ENCODE measurements around a stretch of chr20.

DNA sequence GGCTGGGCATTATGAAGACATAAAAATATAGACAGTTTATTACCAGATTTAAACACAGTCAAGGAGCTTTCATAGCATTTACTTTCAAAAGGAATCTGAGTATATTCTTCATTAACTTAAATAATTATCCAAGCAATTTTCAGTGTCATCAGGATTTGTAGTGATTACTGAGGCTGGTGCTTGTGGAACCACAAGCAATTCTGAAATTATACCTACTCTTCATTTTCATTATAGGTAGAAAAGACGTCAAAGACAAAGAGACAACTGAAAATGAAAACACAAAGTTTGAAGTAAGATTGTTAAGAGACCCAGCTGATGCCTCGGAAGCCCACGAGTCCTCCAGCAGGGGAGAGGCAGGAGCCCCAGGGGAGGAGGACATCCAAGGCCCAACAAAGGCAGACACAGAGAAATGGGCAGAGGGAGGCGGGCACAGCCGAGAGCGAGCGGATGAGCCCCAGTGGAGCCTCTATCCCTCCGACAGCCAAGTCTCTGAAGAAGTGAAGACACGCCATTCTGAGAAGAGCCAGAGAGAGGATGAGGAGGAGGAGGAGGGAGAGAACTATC is 10.9 kb downstream of the CHGB start:
- RAMPAGE, long total RNA = no peak
- RRBS = no CpG with 5 or more reads among the region's 9 CpGs

- RAMPAGE, long total RNA = no peak
- RRBS = no CpG with 5 or more reads among the region's 4 CpGs
These were observed 8.4 kb downstream of the CRLS1 start for GRCh38 chr20:6014195-6014792.

DNA sequence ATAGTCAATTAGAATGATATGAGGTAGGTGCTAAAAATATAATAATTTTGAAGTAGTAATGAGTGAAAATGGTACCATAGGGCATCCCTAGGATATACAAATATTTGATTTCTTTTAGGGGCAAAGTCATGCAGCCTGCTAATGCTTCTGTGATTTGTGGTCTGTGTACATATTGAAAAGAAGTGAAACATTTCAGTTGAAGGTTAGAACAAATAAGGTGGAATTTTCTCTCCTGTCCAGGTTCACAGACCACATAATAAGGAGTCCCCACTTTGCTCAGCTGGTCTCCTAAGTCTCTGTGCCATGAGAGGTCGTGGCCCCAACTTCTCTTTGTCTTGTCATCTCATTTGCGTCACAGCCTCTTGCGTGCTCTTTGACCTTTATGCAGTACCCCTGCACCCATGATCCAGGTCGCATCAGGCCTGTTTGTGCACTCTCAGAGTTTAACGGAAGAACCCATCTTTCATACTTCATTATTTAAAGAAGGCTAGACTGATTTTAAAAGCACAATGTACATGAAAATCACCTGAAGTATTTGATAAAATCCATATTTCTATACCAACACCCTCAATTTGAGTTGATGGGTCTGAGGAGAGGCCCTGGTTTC is 110.4 kb upstream of the BMP2 start:
- RAMPAGE, long total RNA = no peak
- RRBS = no CpG with 5 or more reads among the region's 5 CpGs

- RAMPAGE, long total RNA = no peak
- RRBS = no CpG with 5 or more reads among the region's 3 CpGs
These were observed 31.1 kb upstream of the BMP2 start for GRCh38 chr20:6736449-6736820.

DNA sequence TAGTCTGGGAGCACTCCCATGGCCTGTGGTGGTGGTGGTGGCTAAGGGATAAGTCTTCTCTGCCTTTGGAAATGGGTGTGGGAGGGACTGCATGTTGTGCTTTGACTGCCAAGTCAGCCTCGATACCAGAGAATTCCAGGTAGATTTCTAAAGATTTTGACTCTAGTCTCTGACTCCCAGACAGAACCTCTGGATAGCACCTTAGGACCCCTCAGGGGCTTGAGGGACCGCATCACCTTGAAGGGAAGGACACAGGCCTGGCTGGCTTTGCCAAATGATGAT is 329.4 kb downstream of the BMP2 start:
- RAMPAGE, long total RNA = no peak
- RRBS = no CpG with 5 or more reads among the region's 2 CpGs

DNA sequence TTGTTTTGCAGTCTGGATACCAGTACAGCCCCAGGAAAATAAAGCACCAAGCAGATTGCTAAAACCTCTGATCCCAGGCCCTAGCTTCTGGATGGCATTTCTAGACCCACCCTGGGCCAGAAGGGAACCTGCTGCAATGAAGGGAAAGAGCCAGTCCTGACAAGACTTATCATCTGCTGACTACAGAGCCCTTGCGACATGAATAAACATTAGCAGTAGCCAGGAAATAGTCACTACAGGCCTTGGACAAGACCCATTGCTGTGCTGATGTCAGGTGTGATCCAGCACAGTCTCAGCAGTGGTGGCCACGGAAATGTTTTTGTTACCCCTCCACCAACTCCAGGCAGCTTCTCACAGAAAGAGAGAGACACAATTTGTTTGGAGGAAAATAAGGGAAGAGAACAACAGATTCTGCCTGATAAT is 399.3 kb downstream of the HAO1 start:
- RAMPAGE, long total RNA = no peak
- RRBS = no CpG with 5 or more reads among the region's 2 CpGs

DNA sequence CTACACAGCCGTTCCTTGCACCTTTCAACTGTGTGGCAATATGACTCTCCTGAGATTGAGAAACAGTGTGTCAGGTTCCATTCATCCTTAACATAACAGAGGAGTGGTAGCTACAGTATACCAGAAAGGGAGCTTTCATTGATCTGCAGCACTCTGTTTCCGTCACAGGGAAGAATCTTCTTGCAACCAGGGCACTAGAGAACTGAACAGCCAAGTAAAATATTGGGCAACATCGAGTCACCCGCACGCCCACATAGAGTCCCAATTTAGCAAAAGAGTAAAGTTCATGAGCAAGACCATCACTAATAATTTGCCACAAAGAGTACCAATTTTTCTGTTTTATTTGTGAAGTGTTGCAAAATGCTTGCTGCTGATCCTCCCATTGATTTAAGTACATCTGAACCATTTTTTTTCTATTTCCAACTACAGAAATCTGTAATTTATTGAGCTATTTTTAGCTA is 354.9 kb downstream of the HAO1 start:
- RAMPAGE, long total RNA = no peak
- RRBS = no CpG with 5 or more reads among the region's 5 CpGs

DNA sequence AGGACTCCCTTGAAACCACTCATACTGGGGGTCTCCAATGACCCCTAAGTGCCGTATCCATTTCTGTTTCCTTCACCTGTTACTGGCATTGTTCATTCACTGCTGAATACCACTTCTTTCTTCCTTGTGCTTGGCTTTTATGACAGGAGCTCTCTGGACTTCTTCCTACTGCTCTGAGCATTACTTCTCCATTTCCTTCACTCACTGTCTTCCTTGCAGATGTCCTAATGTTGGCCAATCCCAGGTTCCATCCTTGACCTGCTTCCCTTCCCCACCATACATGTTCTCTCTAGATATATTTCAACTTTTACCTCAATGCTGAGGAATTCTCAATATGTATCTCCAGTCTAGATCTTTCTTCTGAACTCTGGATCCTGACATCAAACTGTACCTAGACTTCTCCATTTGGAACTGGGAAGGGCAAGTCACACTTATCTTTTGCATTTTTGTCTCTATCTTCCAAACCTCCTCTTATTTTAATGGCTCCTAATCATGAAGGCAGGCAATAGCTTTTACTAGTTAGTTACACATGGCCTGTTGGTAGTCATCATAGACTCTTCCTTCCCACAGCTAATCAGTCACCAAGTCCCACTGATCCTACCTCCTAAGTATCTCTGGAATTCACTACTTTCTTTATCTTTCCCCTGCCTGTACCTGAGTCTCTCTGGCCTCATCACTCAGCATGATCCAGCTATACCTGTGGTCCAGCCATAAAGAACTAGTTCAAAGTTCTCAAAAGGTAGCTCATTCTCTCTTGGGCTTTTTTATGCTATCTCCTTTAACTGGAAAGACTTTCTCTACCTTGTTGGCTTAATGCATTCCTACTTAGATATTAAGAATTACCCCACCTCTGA is 18.9 kb downstream of the TMX4 start:
- RAMPAGE, long total RNA = no peak
- RRBS = no CpG with 5 or more reads among the region's 1 CpG

- RAMPAGE, long total RNA = no peak
- RRBS = no CpG with 5 or more reads among the region's 3 CpGs
These were observed 11.9 kb downstream of the TMX4 start for GRCh38 chr20:8007404-8008290.

- RAMPAGE, long total RNA = no peak
- RRBS = 1% methylated on average over 8 of the region's 57 CpGs
These were observed 738 bp downstream of the PLCB1 start for GRCh38 chr20:8132581-8133427.

DNA sequence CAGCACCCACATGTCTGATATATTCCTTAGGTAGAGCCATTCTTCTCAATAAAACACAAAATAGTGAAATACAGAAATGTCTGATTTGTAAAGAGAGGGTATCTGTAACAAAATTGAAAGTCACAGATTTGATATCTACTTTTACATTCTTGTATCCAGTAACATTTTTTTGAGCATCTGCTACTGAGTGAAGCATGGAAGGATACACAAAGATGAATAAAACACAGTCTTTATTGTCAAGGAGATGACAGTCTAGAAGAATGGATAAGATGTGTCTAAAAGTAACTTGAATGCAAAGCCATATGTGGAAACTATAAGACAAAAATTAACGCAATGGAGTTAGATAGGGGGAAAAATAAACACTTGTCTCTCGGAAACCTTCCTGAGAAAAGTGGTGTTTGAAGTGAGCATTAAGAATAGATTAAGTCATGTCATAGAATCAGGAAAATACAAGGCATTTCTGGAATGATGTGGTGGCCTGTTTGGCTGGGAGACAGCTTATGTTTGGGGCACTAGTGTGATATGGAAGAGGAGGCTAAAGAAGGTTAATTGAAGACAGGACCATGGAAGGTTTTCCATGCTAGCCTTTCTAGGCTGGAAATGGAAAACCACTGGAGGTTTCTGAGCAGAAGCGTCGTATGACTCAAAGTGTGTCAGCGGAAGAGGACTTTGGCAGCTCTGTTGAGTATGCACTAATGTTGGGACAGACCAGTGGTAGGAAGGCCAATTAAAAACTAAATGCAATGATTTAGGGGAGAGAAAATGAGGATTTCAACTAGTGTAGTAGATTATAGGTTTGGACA is 412.9 kb downstream of the PLCB1 start:
- RAMPAGE, long total RNA = no peak
- RRBS = no CpG with 5 or more reads among the region's 5 CpGs

GRCh38 chr20:8774414-8775096 is 294.3 kb upstream of the PLCB4 start:
- RAMPAGE, long total RNA = no peak
- RRBS = no CpG with 5 or more reads among the region's 5 CpGs

GRCh38 chr20:9166182-9166779 is 97.4 kb downstream of the PLCB4 start:
- RAMPAGE, long total RNA = no peak
- RRBS = no CpG with 5 or more reads among the region's 11 CpGs

- RAMPAGE, long total RNA = no peak
- RRBS = no CpG with 5 or more reads among the region's 7 CpGs
These were observed 112.3 kb upstream of the LAMP5 start for GRCh38 chr20:9401992-9402652.

DNA sequence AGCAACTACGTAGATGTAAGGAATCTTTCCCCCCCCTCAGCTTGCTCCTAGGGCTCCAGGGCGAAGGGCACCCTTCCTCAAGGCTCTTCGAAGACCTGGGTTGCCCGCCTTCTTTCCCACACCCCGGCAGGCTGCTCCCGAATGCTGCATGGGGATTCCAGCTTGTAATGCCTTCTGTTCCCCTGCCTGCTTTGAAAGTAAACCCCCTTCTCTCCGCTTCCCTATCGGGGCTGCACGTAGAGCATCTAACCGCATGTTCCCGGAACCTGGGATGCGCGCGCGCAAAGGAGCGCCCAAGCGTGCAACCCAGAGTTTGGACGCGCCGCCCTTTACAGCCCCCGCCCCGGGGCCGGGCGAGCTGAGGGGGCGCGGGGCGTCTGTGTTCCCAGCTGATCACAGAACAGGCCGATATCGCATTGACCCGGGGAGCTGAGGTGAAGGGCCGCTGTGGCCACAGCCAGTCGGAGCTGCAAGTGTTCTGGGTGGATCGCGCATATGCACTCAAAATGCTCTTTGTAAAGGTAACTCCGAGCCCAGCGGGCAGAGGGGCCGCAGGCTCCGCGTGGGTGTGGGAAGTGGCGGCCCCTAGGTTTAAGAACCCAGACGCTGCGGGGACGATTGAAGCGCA is 1.3 kb downstream of the LAMP5 start:
- RAMPAGE, long total RNA = no peak
- RRBS = 3% methylated on average over 19 of the region's 44 CpGs

- RAMPAGE, long total RNA = no peak
- RRBS = no CpG with 5 or more reads among the region's 24 CpGs
These were observed 597 bp upstream of the SNAP25 start for GRCh38 chr20:10217948-10218517.

- RAMPAGE, long total RNA = no peak
- RRBS = no CpG with 5 or more reads among the region's 5 CpGs
These were observed 35.4 kb downstream of the JAG1 start for GRCh38 chr20:10638301-10638821.

DNA sequence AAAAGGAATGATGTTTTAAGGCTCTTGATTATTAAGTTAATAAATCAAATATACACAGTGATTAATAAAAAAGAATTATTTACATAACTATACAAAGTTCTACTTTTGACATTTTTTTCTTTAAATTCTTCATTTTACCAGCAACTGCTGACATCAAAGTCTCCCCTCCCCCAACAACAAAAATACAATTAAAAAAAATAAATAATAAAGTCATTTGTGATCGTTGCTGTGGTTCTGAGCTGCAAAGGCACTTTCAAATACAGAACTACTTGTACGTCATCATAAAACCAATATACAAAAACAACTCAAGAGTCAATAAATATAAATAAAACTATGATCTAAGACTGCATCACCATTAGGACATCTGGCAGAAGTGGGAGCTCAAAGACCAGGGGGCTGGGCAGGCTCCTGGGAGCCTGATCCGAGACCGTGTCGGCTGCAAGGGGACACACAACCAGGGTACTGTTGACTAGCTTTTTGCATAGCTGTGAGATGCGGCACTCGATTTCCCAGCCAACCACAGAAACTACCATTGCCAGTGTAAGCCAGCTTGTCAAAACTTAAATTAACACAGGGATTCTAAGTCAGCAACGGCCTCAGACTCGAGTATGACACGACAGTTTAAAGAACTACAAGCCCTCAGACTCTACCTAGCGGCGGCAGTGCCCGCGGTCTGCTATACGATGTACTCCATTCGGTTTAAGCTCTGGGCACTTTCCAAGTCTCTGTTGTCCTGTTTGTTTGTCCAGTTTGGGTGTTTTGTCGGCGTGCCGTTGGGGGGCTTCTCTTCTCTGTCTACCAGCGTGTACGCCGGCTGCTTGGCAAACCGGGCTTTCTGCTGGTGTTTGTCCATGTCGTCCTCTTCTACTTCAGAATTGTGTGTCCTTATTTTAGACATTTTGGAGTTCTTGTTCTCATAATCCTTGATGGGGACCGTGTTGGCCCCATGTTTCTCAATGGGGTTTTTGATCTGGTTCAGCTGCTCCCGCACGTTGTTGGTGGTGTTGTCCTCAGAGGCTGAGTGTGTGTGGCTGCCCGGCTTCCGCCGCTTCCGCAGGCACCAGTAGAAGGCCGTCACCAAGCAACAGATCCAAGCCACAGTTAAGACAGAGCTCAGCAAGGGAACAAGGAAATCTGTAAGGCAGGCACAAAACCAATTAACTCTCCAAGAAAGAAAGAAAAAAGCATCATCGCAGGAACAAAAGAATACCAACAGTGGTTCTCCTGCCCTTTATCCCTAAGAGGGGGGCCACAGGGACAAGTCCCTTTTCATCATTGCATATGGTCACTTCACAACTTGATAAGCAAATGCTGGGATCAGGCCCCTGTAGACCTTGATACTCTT is 34.5 kb downstream of the JAG1 start:
- RAMPAGE, long total RNA = no peak
- RRBS = no CpG with 5 or more reads among the region's 33 CpGs

DNA sequence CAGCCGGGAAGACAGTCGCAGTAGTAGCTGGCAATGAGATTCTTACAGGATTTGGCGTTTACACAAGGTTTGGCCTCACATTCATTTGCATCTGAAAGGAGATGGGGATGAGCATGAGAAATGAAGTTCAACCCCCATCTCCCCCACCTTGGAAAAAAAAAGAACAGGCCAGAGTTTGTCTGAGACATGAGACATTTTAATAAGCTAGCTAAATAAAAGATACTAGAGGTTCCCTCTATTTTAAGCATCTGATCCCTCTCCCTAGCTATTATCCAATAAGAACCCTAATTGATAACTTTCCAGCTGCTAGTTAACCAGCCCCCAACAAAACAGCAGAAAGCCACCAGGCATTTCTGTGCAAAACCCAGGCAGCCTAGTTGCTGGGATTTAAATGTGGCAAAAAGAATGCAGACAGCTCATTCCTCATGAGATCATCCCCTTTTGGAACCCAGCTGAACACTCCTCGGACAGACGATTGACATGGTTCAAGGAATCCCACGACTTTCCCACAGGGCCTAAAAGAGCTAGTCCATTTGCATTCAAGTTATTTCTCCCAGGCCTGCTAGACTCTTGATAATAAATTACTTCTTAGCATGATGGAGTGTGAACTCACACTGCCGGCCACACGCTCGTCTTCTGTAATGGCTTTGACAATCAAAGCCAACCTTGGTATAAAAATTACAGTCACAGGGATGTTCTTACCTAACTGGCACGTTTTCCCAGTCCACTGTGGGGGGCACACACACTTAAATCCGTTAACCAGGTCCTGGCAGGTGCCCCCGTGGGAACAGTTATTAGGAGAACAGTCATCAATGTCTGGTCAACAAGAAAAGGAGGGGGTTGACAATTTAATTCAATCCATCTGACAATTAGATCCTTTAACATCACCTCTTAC is 24.0 kb downstream of the JAG1 start:
- RAMPAGE, long total RNA = no peak
- RRBS = no CpG with 5 or more reads among the region's 12 CpGs

DNA sequence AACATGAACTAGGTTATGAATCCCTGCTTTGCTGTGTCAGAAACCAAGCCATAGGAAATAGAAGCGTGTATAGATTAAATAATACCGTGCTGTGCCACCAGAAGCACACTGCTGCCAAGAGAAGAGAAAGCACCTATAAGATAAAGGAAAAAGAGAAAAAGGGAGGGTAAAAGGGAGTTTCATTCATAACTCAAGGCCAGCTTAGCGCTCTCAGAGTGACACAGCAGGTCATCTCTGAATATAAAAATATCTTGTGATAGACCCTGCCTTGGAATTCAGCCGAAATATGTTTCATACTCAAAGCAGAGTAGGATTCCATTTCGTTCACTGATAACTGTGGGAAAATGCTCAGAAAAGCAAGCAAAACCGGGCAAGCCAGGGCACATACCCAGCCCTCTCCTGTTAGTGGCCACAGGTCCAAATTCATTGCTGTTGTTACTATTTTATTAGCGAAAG is 8.7 kb downstream of the JAG1 start:
- RAMPAGE, long total RNA = no peak
- RRBS = no CpG with 5 or more reads among the region's 7 CpGs